ENCODE data around the gene RAPH1.

DNA sequence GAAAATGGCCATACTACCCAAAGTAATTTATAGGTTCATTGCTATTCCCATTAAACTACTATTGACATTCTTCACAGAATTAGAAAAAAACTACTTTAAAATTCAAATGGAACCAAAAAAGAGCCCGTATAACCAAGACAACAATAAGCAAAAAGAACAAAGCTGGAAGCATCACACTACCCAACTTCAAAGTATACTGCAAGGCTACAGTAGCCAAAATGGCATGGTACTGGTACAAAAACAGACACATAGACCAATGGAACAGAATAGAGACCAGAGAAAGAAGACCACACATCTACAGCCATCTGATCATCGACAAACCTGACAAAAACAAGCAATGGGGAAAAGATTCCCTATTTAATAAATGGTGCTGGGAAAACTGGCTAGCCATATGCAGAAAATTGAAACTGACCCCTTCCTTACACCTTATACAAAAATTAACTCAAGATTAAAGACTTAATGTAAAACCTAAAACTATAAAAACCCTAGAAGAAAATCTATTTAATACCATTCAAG lies 13.9 kb upstream of the CASP10 start:
- PRO-cap: no peak

GRCh38 chr2:201185625-201186259 lies 2.8 kb downstream of the CASP10 start:
- PRO-cap: no peak

- PRO-cap: no peak
Measured at GRCh38 chr2:201452374-201452751, 823 bp downstream of the STRADB start.

DNA sequence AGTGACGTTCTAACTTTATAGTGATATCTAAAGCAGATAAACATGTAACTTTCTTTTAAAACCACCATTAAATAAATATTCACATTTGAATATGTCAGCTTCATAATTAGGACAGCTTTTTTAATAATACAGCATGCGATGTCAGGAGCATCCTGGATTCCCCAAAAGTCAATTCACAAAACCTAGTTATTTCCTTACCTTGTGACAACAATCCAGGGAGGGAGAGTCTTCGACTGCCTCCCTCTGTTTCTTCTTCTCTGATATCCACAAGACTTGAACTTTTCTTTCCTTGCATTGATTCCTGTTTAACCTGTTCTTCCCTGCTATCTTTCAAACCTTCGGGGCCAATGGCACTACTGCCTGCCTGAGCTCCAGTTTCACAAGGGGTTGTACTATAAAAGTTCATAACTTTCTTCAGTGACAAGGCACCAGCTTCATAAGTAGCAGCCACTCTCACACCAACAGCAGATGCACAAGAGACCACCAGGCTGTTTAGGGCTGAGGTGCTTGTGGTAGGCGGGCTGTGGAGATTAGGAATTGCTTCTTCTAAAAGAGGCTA lies 23.4 kb downstream of the ALS2 start:
- PRO-cap: no peak

DNA sequence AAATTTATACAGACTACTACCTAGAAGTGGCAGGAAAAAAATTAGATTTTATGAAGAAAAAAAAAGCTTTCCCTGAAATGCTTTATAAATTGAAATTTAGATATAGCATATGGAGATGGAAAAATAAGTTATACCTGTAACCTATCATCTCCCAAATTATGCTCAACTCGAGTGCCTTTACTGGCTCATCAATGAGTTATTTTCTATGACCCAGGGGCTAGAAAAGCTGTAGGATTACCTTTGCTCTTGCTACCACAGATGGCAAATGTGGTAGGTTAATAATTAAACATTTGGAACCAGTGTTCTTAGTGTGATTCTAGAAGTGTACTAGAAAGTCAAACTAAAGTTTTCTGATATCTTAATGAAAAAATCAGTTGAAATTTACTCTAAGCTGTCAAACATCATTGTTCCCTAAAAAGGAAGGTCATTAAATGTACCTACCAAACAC lies 22.5 kb downstream of the ALS2 start:
- PRO-cap: no peak

GRCh38 chr2:201949059-201949660 lies 84.5 kb upstream of the FZD7 start:
- PRO-cap: no peak

GRCh38 chr2:201978032-201978430 lies 55.6 kb upstream of the FZD7 start:
- PRO-cap: no peak

DNA sequence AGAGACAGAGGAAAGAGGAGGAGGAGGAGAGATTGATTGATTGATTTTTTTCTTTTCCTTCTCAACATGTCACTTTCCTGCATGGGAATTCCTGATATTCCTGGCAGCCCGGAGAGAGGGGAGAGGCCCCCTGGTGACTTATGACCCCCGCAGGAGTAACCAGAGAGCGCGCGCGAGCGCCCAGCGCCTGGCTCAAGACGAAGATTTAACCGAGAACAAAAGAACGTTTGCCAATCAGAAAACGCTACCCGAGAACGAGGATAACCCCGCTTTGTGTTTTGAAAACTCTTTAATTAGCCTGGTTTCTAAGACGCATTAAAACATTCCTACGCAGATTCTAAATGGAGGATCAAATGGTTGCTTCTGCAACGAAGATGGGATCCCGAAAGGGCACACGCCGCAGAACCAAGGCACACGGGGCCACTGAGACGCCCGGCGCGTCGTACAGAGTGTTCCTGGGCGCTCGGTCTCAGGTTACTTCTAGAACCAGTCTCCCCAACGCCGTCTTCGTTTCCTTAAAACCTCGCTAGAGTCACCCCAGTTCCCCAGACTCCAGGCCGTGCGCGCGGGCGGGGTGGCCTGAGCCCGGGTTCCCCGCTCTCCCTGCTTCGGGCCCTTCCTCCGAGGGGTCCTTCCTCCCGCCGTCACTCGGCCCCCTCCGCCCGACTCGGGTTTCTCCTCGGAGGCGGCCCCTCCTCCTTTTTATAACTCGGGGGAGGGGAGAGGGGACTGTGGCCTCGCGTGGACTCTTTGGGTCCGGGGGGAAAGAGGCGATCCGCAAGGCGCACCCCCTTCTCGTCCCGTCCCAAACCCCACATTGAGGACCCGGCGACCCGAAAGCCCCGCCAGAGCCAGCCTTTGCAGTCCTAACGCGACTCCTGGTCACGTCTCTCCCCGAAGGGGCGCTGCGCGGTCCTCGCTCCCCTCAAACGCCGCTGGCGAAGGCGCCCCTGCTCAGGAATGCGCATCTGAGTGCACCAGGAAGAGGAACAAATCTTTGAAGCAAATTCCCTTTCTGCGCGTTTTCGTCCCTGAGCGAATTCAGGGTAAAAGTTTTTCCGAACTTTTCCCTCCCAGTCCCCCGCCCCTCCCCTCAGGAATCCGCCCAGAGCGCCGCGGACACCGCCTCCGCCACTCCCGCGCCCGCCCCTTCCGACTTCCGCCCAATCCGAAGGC lies 770 bp upstream of the FZD7 start:
- PRO-cap: bidirectional peak, plus-strand start at position 753 of the sequence, minus-strand start at position 677 of the sequence; bidirectional peak, plus-strand start outside the sequence, minus-strand start at position 1,033 of the sequence

GRCh38 chr2:202249848-202250415 lies 11.5 kb upstream of the SUMO1 start:
- PRO-cap: no peak

- PRO-cap: no peak
Measured at GRCh38 chr2:202297105-202297540, 31.6 kb downstream of the NOP58 start.

GRCh38 chr2:202312135-202312477 lies 46.5 kb downstream of the NOP58 start:
- PRO-cap: no peak

DNA sequence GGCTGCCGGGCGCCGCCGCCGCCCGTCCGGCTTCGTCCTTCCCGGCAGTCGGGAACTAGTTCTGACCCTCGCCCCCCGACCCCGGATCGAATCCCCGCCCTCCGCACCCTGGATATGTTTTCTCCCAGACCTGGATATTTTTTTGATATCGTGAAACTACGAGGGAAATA lies 756 bp downstream of the BMPR2 start:
- PRO-cap: unidirectional peak, minus-strand start at position 34 of the sequence

DNA sequence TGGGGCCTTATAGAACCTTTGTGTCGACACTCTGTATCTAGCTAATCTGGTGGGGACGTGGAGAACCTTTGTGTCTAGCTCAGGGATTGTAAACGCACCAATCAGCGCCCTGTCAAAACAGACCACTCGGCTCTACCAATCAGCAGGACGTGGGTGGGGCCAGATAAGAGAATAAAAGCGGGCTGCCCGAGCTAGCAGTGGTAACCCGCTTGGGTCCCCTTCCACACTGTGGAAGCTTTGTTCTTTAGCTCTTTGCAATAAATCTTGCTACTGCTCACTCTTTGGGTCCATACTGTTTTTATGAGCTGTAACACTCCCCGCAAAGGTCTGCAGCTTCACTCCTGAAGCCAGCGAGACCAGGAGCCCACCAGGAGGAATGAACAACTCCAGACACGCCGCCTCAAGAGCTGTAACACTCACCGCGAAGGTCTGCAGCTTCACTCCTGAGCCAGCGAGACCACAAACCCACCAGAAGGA lies 127.9 kb downstream of the BMPR2 start:
- PRO-cap: no peak

DNA sequence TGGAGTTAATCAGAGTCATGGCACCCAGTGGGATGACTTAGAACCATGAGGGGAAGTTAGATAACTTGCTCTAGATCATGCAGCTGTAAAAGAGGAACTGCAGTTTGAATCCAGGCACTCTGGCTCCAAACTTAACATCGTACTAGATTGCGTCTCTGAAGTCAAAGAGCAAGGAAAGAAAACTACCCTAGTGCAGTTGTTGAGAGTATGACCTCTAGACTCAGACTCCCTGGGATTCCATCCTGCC lies 26.3 kb upstream of the FAM117B start:
- PRO-cap: no peak

- PRO-cap: no peak
Measured at GRCh38 chr2:202609669-202610200, 25.0 kb upstream of the FAM117B start.

DNA sequence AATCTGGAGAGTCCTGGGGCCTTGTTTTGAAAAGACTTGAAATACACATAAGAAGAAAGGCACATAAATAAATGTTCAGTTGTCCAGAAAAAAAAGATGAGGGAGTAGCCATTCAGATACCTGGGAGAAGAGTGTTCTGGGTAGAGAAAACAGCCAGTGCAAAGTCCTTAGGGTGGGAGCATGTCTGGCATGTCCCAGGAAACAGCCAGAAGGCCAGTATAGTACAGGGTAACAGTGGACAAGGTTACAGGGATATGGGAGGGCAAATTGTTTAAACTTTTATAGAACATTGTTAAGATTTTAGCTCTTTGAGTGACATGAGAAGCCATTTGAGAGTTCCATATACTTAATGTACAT lies 26.6 kb downstream of the NBEAL1 start:
- PRO-cap: no peak

- PRO-cap: bidirectional peak, plus-strand start at chr2:203534985, minus-strand start at chr2:203534952; bidirectional peak, plus-strand start at chr2:203535128, minus-strand start at chr2:203535082
Measured at GRCh38 chr2:203534674-203535329, at the start of gene RAPH1. Gene RAPH1 (minus strand): TSS chr2:203535301.

DNA sequence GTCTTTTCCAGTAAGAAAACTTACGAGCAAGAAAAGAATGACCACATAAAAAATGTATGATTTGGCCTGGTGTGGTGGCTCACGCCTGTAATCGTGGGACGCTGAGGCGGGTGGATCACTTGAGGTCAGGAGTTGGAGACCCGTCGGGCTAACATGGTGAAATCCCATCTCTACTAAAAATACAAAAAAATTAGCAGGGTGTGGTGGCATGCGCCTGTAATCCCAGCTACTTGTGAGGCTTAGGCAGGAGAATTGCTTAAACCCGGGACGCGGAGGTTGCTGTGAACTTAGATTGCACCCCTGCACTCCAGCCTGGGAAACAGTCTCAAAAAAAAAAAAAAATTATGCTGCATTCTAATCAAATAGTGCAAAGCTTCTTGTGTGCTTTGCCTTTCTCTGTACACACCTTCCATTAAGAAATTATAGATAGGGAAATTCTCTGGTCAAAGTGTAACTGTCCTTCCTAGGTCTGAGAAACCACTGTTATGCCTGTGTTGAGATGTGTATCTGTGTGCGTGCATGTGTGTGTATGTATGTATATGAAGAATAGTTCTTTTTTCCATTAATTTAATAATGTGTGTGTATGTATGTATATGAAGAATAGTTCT lies 2.4 kb downstream of the CD28 start:
- PRO-cap: no peak

DNA sequence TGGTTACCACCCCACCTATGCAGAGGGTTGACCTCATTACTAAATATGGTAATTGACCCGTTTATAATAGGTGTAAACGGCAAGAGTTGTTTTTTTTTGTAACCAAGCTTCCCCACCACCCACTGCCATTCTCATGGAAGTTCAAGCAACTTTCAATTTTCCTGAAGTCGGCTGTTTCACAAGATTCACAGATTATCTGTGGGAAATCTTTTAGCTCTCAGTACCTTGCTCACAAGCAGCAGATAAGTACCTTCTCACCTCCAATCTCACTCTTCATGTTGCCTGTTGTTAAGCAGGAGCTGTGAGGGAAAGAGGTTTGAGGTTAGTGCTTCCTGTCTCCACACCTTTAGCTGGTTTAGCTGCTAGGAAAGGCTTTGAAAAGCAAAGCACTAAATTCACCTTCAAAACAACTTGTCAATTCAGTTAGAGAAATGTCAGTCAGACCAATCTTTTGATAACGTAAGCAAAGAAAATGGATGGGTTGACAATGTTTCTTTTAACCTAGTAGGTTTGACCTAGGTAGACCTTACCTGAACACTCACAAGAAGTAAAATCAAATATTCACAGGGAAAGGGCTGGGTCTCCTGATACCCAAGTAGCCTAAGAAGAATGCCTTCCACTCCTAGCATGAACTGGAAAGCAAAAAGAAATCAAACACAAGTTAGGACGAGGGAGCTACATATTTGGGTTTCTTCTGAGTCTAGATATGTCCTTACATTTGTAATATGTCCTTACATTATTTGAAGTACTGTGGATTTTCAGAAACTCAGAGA lies 13.7 kb downstream of the CD28 start:
- PRO-cap: no peak

GRCh38 chr2:203811296-203812384 lies 55.9 kb upstream of the CTLA4 start:
- PRO-cap: no peak

All from sternocleidomastoid (tissue), 1 donor.